ENCODE measurements around a stretch of chr10.

- PRO-cap: no peak
These were observed 35.8 kb downstream of the SVIL start for GRCh38 chr10:29598611-29599801.

DNA sequence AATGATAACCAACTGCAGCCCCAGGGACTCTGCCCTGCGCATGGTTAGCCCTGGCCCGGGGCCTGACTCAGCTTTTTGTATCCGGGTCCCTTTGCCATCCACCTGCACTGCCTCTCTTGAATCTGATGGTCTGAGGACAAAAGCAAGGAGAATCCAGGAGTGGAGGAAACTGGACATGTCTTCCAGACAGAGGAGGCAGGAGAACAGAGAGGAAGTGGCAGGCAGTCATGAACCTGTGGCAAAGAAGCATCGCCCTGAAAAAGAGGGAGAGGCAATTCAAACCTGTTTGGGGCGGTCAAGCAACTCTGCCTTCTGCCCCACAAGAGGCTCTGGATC lies 147.6 kb upstream of the SVIL start:
- PRO-cap: no peak

GRCh38 chr10:29804058-29804807 lies 169.5 kb upstream of the SVIL start:
- PRO-cap: no peak

DNA sequence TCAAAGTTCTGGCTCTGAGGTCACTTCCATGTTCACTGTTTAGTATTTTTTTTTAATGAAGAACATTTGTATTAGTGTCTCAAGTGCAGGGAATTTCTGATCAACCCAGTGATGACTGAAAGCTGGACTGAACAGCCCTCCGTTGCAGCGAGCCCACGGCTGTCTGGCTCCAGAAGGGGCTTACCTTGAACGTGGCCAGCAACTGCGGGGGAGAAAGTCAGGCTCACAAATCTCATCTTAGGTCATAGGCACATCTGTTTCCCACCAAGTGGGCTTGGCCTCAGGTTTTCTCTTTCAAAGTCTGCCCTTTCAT lies 178.2 kb downstream of the JCAD start:
- PRO-cap: no peak

GRCh38 chr10:30041628-30042328 lies 17.6 kb downstream of the JCAD start:
- PRO-cap: unidirectional peak, plus-strand start at chr10:30042054

- PRO-cap: no peak
These were observed 2.2 kb downstream of the JCAD start for GRCh38 chr10:30056975-30057833.

GRCh38 chr10:30431214-30431969 lies 2.6 kb upstream of the MAP3K8 start:
- PRO-cap: bidirectional peak, plus-strand start at chr10:30431604, minus-strand start at chr10:30431430; bidirectional peak, plus-strand start at chr10:30431836, minus-strand start at chr10:30431827

- PRO-cap: no peak
These were observed 20.7 kb downstream of the MAP3K8 start for GRCh38 chr10:30454232-30455518.

DNA sequence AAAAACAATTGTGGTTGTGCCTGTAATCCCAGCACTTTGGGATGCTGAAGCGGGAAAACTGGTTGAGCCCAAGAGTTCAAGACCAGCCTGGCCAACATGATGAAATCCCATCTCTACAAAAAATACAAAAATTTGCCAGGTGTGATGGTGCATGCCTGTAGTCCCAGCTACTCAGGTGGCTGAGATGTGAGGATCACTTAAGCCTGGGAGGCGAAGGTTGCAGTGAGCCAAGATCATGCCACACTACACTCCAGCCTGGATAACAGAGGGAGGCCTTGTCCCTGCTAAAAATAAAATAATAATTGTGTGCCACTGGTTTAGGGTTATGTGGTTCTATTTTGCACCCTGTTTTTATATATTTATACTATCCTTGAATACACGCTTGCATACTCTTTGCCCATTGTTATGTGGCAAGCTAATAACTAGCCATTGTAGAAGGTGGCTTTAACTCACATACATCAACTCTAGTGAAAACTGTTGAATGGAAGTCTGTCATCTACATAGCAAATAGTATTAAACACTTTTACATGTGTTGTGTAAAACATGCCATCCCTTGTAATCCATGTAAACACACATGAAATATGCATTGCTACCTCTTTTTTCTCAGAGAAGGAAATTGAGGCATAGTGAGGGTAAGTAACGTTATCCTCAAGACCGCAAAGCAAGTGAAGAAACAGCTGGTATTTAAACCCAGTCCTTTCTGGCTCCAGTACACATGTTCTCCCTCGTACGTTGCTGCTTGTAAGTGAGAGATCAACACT lies 28.2 kb downstream of the MAP3K8 start:
- PRO-cap: no peak

GRCh38 chr10:30553656-30554900 lies 75.5 kb downstream of the LYZL2 start:
- PRO-cap: bidirectional peak, plus-strand start at chr10:30554098, minus-strand start at chr10:30554006; unidirectional peak, plus-strand start at chr10:30554349

- PRO-cap: unidirectional peak, plus-strand start at chr10:30702009
These were observed 71.9 kb upstream of the LYZL2 start for GRCh38 chr10:30701085-30702140.

- PRO-cap: no peak
These were observed 122.5 kb upstream of the LYZL2 start for GRCh38 chr10:30752012-30752497.

DNA sequence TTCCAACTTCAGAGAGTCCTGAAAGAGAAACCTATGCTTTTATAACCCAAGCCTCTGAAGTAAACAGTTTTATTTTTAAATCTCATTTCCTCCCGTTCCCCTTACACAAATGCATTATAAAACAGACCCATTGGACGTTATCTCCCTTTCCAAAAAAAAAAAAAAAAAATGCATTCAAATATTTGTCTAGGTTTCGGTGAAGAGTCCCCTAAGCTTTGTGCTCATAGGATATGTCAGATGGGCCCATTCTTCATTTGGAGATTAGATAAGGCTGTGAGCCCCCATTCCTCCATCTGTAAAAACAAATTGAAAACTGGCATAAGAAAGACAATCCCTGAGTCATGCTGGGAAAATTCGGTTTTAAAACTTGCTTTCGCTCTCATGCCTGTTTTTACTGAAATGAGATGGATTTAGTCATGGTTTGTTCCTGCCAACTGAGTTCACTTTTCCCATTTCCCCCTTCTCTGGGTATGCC lies 190.6 kb upstream of the LYZL2 start:
- PRO-cap: no peak

DNA sequence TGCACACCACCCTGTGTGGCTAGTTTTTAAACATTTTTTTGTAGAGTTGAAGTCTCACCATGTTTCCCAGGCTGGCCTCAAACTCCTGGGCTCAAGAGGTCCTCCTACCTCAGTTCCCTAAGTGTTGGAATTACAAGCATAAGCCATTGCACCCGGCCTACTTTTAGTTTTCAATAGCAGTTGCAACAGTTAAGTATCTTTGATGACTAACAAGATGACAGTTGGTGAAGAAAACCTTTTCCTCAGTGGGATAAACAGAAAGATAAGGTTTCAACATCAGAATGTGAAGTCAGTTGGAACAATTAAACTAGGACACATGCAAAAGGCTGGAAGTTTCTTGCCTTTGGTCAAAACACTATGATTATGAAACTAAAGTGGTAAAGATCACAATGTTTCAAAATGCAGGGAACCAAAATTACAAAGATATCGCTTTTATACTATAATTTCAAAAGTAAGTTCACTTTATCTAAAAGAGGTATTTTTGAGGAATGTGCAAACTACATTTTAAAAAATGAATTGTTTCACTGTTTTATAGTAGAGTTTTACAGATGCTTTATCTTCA lies 169.1 kb downstream of the ZNF438 start:
- PRO-cap: no peak

DNA sequence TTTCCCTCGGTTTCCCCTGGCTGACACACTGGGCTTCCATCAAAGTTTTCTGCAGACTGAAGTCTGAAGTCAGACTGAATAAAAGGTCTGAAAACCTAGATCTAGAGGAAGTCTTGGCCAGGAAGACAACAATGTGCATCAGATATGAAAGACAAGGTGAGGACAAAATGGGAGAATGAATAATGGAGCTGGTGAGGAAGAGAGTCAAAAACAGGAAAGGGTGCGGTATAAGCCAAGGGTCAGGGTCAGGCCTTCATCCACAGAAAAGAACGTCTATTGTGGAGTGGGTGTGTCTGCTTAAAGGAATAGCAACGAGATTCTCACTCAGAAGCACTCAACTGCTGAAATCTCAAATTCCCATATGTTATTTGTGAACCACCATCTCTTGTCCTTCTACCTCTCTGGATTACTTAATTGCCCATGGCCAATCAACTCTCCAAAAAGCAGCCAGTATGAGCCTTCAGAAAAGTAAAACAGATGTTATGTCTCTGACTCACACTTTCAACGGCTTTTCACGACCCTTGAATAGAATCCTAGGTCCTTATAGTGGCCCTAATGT lies 20.2 kb downstream of the ZNF438 start:
- PRO-cap: no peak

- PRO-cap: no peak
These were observed 20.0 kb upstream of the ZNF438 start for GRCh38 chr10:31051427-31052310.

DNA sequence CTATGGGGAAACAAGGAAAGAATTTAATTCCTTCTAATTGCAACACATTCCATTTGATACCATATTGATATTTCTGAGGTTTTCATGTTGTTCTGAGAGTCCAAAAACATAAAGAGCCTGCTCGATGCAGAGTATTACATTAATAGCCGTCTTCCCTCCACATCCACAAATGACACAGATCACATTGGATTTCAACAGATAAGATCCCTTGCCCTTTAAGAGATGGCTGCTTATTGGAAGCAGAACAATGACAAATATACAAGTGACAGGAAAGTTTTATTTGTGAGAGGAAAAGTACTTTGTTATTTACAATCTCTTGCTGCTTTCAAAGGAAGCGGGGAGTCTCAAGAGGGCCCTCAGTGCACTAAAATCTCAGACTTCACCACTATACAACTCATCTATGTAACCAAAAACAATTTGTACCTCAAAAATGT lies 42.3 kb upstream of the ZNF438 start:
- PRO-cap: no peak

GRCh38 chr10:31602988-31604070 lies 284.3 kb downstream of the ZEB1 start:
- PRO-cap: bidirectional peak, plus-strand start at chr10:31603780, minus-strand start at chr10:31603357

DNA sequence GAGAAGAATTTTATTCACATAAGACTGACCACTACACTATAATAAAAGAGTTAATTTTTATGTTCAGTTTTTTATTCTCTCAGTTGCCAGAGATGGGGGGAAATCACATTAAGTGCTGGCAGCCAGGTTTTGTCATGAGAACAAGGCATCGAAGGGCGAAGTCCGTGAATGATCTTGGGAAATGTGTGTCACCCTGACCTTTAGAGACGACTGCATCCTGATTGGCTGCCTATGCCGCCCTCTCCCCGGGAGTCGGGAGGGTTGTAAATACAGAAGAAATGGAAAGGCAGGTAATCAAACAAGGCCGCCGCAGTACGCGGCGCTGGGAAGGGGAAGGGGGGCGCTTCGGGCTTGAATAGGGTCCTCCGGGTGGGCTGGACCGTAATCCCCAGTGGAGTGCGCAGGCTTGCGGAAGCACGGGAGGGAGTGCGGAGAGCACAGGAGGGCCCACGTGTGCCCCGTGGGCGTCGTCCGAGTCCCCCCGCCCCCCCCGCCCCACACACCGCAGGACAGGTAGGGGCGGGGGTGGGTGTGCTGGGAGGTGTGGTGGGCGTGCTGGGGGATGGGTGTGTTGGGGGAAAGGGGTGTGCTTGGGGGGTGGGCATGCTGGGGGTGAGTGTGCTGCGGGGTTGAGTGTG lies 169.5 kb downstream of the ARHGAP12 start:
- PRO-cap: bidirectional peak, plus-strand start at position 293 of the sequence, minus-strand start at position 170 of the sequence; bidirectional peak, plus-strand start at position 422 of the sequence, minus-strand start at position 400 of the sequence

- PRO-cap: no peak
These were observed 37.0 kb downstream of the ARHGAP12 start for GRCh38 chr10:31891472-31892248.

Measured in sciatic nerve (tissue), 1 donor.